Temporal lobe (tissue), 2 donors: ENCODE measurements around a stretch of chr2.

DNA sequence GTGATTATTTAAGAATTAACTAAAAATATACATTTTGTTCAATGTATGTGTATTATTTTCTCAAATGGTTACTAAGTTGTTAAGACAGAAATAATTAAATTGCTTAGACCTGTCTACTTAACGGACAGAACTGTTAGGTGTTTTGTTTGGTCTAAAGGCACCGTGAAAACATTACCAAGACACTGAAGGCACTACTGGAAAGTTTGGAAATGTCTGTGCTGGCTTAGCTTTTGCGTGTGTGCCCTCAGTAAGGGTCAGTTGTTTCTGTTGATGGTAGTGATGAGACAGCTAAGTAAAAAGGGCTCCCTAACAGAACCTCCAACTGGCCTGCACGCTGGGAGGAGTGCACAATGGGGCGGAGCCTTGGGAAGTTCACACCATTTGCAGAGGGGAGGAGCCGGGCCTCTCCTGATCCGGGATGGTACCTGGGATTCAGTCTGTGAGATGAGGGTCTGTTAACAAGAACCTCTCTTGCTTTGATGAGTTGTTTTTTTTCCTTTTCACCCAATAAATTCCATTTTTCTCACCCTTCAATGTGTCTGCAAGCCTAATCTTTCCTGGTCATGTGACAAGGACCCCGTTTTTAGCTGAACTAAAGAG is 368.6 kb downstream of the PARD3B start:
- RAMPAGE, long total RNA, result no peak

GRCh38 chr2:204922020-204922605 is 376.8 kb downstream of the PARD3B start:
- RAMPAGE, long total RNA, result no peak

GRCh38 chr2:204967464-204967670 is 422.1 kb downstream of the PARD3B start:
- RAMPAGE, long total RNA, result no peak

DNA sequence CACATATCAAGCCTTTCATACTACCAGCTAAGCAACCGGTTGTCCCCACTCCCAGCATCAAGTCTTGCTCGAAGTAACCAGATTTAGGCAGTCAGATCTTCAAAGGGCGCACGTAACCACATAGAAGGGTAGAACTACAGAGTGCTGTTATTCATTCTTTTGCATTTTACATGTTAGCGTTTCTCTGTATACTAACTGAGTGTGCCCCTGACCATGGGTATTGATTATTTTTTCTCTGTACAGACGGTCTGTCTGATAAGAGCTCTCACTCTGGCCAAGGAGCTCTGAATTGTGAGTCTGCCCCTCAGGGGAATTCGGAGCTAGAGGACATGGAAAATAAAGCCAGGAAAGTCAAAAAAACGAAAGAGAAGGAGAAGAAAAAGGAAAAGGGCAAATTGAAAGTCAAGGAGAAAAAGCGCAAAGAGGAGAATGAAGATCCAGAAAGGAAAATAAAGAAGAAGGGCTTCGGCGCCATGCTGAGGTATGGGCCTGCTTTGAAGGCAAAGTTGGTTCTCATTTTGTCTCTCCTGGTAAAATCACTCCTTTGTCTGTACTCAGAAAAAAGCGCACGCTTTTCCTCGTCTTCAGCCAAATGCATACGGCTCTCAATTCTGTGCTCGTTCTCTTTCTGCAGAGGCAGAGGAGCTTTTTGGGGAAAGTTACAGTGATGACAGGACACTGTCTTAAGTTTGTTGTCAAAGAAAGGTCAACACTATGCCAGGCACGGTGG is 380.9 kb upstream of the NRP2 start:
- RAMPAGE, long total RNA, result no peak

- RAMPAGE, long total RNA, result no peak
Measured at GRCh38 chr2:205679859-205680621, 2.3 kb upstream of the NRP2 start.

DNA sequence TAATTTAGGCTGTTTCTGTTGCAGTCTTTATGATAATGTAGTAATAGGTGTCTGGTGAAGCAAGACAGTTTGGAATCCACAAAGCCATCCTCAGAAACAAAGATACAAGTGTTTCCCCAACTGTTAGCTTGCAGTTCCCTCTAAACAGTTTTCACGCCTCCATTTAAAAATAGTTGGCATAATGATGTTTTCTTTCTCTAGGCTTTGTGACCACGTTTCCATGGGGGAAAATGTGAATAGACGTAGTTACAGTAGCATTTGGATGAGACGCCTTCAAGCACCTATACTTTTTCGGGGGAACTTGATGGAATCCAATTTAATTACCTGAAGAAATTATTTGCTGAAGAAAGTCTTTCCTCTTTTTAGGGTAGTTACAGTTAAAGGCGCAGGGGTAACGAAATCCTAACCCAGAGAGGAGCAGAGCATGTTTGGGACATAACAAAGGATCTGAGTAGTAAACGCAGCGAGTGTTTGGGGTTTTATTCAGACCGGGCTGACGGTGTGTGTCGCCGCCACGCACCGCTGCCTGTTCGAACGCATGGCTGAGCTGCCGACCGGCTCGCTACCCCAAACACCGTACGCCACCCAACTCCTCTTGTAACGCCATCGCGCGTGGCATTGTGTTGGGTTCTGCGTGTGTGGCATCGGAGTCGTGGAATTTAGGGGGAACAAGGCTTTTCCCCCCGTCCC is 735 bp upstream of the NRP2 start:
- RAMPAGE, long total RNA, result no peak

DNA sequence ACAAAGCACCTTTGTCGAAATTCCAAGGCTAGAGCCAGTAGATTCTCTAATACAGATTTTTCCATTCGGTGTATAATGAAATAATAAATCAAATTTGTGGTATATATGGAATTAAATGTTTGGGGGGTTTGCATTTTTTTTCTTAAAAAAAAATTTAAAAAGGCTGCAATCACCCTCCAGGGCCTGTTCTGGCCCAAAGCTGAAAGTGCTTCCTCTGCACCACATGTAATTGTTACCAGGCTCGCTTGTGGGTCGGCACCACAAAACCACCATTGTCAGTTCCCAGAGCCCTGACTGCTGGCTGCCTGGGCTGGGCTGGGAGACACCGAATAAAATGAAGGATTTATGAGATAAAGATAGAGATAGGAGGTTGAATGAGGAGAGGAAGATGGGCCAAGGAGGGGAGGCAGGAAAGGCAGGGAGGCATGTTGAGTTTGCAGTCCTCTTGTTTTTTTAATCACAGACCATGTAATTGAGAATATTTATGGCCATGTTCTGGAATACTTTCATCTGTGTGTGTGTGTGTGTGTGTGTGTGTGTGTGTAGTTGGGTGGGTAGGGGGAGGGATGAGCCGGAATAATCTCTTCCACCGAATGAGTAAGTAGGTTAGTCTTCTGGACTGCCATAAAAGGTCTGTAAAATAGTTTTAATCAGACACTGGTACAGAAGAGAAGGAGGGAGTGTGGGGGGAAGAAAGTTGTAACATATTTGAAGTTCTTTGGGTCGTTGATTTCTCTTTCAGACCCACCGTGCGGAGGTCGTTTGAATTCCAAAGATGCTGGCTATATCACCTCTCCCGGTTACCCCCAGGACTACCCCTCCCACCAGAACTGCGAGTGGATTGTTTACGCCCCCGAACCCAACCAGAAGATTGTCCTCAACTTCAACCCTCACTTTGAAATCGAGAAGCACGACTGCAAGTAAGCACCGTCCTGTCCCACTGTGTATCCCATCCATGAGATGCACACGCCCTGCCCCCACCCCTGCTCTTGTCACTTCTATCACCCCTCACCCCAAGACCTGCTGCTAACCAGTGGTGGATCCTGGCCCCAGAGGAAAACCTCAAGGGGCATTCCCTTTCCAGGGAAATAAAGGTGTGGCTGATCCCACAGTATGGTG is 14.9 kb downstream of the NRP2 start:
- RAMPAGE, long total RNA, result no peak

DNA sequence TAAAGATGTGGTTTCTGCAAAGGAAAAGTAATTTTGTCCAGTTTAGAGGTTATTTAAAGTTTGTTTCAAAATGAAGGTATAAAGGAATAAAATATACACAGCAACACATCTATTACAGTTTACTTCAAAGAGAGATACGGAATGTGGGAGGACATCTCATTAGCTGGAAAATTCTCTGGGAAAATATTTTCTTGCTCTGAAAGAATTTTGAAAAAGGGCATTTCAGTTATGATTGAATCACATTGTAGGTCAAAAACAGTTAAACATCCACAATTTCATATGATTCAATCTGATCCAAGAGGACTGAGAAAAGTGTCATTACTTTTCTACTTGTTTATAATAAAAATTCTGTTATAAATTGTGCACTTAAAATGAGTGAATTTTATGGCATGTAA is 111.3 kb downstream of the INO80D start:
- RAMPAGE, long total RNA, result no peak

DNA sequence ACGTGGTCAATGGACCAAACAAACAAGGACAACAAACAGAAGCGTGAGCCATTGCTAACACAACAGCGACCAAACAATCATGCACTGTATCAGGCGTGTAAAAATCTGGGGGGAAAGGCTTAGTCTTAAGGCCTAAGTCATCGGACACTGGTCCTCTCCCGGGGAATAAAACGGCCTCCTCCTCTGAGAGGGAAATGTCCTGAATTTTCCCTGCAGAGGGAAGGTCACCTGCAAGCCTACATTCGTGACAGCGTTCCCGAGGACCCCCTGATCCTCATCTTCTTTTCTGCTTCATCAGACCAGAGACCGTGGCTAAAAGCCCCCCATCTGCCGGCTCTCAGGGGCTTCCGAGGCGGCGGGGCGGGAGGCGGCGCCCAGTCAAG is 397 bp downstream of the NDUFS1 start:
- RAMPAGE, long total RNA, result no peak

DNA sequence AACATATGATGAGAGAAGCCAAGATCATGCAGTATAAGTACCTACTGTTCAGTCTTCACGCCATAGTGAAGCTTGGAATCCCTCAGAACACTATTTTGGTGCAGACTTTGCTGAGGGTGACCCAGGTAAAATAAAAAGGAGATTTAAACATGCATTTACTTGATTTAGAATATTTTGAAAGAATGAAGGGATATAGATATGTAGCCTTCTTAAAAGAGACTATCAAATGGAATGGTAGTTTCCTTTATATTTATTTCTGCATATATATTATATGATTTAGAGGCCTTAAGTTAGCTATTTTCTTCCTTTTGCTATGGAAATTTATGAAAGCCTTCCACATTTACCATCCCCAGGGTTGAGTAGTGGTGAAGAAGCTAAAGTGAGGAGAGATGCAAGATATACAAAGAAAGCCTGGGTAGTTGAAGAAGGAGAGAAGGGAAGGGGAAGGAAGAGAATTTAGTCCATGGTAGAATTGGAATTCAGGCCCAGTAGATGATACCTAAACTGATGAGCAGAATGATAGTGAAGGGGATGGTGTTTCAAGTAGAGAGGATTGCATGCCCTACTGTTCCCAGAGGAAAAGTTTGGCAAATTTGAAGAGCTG is 2.0 kb downstream of the FASTKD2 start:
- RAMPAGE, long total RNA, result no peak

DNA sequence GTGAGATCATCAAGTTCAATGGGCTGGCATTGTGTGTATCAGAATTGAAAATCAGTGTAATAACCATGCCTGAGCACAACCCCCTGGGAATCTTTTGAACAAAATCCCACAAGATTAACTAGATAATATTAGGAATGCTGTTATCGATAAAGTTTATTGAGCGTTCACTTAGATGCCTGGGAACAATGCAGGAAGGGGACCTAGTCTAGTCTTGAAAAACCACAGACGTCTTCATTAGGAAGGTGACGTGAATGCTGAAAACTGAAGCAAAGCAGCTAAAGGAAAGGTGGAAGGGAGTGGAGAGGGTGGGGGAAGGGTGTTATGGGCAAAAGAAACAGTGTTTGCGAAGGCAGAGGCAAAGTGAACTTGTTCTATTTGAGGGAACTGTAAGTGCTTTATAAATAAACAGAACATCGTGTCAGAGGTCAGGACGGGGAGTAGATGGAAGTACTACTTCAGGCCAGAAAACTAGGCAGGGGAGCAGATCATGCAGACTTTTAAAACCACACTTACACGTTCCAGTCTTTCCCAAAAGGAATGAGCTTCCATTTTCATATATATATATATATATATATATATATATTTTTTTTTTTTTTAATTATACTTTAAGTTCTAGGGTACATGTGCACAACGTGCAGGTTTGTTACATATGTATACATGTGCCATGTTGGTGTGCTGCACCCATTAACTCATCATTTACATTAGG is 57.8 kb downstream of the FASTKD2 start:
- RAMPAGE, long total RNA, result no peak

DNA sequence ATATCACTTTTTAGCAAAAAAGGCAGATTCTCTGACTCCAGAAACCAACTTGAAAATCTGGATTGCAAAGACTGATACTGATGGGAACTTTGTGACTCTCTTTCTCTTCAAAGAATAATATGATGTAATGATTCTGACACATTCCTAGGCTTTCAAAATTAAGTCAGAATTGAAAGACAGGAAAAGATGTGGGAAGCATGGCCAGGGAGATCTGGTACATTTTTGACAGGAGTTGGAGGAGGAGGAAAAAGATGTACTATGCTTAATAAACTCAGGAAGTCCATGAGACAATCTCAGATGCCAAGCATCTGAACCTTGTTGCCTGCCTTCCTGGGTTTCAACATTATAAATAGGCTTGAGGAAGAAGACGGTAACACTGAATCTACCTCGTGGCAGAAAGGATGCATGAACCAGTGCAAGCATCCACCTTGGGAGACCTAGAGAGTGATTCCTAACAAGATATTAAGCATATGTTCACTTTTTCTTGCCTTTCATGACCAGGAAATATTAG is 34.1 kb downstream of the KLF7 start:
- RAMPAGE, long total RNA, result no peak

GRCh38 chr2:207166783-207167503 is 1.2 kb upstream of the KLF7 start:
- RAMPAGE, long total RNA, result no peak

DNA sequence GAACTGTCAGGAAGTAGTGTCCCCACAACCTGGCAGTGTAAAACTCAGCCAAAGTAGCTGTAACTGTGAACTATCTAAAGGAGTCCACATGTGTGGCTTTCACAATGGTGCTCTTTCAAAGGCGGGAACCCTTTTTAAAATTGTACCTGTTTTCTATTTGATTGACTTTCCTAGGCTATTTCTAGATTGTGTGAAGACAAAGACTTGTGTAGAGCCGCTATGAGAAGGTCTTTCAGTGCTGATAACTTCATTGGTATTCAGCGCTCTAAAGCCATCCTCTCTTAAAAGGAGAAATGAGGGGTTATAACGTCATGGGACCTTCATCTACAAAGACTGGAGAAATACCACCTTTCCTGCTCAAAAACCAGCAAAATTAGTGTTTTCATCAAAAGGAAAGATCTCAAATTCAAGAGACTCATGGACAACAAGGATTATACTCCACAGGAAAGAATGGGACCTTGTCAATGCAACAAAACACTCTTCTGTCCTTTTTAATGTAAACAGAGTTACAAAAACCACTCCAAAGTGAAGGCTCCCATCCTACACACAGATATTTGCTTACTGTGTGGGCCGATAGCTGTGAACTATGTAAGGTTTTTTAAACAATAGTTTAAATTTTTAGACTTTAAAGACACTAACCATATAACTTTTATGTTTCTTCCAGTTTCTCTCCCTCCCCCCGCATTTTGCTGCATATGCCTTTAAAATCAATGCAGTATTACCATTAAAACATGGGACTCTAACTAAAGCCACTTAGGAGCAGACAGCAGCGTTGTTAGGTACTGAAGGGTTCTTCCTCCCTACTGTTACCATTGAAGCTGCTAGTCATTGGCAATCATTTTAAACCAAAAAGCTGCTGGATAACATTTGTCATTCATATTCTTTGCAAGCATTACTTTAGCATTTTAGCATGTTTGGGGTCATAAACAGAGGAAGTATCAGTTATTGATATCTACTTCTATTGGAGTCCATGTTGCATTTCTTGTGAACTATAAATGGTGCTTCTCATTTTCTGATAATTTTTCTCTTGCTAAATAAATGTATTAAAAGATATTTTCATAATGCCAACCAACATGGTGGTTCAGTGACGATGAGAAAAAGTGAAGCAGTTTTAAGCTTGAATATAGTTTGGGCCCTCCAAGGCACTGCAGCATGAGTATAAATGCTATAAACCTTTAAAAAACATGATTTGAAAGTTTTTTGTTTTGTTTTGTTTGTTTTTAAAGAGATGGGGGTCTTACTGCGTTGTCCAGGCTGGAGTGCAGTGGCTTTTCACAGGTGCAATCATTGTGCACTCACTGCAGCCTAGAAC is 15.8 kb downstream of the FZD5 start:
- RAMPAGE, long total RNA, result no peak

DNA sequence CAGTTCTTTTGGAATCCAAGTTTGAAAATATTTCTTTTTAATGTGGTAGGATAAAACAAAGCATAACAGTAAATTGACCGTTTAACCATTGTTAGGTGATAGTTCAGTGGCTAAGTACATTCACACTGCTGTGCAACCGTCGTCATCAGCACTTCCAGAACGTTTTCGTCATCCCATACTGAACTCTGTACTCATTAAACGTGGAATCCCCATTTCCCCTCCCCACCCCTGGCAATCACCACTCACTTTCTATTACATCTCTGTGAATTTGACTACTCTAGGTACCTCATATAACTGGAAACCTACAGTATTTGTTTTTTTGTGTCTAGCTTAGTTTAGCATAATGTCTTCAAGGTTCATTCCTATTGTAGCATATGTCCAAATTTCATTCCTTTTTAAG is 33.0 kb upstream of the FZD5 start:
- RAMPAGE, long total RNA, result no peak

DNA sequence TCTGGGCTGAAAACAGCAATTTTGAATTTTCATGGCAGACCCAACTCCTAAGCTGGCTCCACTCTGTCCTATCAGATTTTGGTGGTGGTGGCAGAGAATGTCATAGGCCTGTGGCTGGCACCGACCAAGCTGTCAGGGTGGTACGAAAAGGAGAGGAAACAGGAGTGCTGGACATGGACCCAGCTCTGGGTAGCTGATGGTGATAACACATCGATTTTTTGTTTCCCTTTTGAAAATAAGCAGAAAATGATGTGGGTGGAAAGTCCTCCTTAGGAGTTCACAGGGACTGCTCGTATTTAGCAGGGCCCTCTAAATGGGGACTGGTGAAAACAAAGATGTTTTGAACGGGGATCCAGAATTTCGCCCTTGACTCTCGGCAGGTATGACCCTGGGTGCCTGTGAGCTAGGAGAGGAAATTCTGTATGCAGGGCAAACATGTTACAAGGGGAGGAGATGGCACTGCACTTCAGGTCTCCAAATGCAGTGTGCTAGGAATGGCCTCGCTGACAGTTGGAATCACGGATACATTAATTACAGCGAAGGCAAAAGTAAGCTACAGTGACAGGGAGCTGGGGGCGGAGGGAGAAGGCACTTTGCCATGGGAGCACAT is 56.0 kb upstream of the FZD5 start:
- RAMPAGE, long total RNA, result no peak

DNA sequence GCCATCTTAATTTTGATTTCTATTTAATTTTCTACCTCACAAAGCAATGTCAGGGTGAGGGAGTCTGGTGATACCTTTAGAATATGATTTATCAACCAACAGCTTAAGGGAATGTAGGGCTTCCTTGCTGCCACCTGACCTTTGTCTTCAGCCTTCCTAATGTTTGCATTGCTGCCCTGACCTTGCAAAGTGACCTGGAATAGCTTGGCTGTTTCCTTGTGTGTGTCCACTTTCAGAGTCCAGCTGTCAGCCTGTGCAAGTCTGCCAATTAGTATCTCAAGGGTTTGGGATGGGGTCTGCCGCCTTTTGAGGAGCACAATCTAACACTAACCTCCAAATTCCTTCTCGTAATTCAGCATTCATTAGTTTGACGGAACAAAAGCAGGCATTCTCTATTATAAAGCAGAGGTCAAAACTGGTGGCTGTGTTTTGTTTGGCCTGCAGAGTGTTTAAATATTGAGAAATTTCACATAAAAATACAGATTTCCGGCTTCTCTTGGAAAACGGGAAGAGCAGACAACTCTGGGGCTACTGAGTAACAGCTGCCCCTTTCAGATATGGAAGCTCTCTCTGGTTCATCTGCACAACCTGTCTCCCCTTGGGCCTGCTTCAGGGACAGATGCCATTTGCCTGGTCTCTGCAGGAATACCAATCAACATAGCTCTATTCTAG is 127.4 kb downstream of the PLEKHM3 start:
- RAMPAGE, long total RNA, result no peak

DNA sequence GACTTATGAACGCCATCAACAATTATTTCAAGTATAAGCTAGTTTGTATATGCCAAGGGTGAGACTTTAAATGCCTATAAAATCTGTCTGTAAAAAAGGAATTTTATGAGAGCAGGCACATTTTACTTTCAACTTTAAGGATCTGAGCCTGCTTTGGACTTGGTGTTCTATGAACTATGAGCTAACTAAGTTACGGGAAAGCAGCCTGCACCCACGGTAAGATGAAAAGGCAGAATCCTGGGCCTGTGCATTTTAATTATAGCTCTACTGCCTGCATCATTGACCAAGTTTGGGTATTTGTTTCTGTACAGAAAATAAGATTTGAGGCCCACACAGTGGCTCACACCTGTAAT is 95.4 kb downstream of the PLEKHM3 start:
- RAMPAGE, long total RNA, result no peak

GRCh38 chr2:208253721-208254643 is 889 bp downstream of the IDH1 start:
- RAMPAGE, long total RNA, result no peak

- RAMPAGE, long total RNA, result no peak
Measured at GRCh38 chr2:208346810-208347273, 59.8 kb upstream of the PTH2R start.